Calu3 (cell line): Measurements from ENCODE around the genes PRR18 and RNASET2.

DNA sequence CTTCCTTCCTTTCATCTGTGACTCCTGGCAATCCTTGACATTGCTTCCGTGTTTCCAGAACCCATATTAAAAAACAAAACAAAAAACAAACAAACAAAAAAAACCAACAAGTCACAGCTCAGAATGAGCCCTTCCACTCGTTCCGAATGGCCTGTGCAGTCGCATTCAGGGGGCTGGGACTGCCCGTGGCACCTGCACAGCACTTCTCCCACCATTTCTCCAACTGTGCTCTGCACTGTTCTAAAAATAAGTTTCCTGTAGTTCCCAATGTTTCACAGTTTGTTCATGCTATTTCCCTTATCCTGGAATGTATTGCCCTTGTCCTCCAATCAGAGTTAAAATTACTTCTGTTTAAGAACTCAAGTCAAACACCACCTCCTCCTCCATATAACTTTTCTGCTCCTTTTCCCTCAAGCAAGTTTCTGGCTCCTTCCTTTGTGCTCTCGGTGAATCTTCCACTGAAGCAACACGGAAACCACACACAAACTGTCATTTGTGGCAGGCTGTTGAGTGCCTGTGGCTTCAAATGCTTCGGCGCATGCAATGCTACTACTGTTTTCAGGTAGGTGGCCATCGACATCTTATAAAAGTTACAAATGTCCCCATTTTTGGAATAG, 57.8 kb downstream of the PDE10A start:
- PRO-cap, result no peak

- PRO-cap, result no peak
These were observed 14.1 kb downstream of the PDE10A start for GRCh38 chr6:165648907-165649435.

- PRO-cap, result bidirectional peak, plus-strand start at chr6:165661179, minus-strand start at chr6:165661138; bidirectional peak, plus-strand start at chr6:165661630, minus-strand start at chr6:165661467; bidirectional peak, plus-strand start at chr6:165661727, minus-strand start at chr6:165661710
These were observed 1.9 kb downstream of the PDE10A start for GRCh38 chr6:165660879-165661842.

- PRO-cap, result no peak
These were observed 159.2 kb downstream of the TBXT start for GRCh38 chr6:166008337-166009010.

DNA sequence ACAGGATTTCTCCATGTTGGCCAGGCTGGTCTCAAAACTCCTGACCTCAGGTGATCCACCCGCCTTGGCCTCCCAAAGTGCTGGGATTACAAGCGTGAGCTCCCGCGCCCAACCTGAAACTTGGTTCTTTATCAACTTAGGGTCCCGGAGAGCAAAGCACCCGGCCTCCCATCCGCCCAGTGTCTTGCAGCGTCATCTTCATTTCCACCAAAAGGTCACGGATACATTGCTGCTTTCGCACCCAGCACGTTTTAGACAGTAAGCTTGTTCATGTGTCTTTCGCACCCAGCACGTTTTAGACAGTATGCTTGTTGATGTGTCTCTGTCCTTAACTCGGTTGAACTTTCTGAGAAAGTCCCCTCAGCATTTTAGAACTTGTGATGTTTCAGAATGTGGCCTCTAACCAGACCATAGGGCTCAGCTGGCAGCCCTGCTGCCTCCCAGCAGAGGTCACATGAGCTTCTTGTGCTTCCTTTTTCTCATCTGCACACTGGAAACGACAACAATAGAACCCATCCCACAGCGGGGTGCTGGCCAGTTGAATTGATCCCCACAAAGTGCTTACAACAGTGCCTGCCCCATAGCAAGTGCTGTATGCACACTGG, 48.7 kb downstream of the PRR18 start:
- PRO-cap, result no peak

- PRO-cap, result no peak
These were observed at the start of gene PRR18 for GRCh38 chr6:166308260-166309027. Gene PRR18 (minus strand): TSS chr6:166308392.

DNA sequence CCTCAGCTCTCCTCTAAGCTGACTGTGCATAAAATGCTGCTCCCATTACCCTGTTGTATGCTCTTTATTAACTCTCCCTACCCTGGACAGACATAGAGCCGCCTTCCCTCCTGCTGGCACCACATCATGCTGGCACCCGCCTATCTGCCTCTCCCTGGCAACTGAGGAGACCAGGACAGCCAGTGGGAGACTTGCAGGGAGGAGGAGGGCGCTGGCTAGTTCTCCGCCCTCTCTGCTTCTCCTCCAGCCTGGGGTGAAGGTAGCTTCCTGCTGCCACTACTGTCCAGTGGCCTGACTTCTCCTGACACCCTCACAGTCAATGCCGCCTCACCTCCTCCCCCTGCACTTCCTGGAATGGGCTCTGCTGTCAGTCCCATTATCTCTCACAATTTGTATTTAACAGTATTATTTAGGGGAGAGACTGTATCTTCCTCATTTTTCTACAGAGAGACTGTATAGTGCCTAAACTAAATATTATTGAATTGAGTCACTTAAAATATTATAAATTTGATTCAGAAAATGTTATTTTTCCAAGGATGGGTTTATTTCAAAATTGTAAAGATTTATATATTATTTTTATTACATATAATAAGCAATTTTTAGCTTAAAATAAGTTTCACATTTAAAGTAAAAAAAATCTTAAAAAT, 11.1 kb upstream of the PRR18 start:
- PRO-cap, result no peak

DNA sequence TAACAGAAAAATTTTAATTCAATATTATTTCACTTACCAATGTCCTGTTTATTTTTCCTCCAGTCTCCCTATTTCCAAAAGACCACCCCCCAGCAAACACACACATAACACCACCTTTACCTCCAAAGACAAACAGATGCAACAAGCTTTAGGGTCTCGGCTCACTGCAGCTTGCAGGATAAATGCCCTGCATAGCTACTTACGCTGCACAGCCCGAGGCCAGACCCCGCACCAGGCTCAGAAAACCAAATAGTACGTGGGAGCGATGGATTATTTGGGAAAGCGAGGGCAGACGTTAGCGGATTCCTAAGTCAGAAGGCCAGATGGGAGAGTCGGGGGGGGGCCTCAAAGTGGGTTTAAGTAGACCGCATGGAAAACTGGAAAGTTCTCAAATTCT, 480 bp downstream of the SFT2D1 start:
- PRO-cap, result no peak

- PRO-cap, result no peak
These were observed 195 bp downstream of the SFT2D1 start for GRCh38 chr6:166342264-166342436.

DNA sequence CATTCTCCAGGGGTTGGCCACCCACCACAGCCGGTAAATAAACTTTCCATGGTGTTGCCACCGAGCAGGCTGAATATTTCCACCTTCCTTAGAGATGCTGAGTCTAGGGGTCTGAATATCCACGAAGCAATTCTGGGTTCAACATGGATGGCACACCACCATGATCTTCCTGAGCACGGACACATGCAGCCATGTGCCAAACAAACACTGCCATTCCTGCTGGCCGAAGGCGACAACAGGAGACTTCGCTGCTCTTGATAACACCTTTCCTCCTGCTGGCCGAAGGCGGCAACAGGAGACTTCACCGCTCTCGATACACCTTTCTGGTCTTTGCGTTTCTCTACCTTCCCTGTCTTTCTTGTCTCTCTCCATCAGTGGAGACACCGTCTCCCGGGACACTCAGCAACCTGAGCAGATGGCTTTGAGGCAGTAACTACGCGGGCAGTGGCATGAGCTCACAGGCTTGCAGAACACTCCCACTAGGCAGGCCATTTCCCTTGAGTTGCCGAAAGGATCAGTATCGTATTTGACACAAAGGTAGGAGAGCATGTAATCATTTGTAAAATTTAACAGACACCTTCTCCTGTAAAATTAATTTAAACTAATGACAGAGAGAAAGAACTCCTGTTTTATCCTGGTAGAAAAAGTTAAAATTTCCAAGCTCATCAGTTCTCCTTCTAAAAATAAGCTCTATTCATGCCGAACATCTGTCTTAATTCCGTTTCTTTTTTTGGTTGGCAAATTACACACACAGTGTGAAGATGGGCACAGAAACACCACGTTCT, 55.0 kb upstream of the MPC1 start:
- PRO-cap, result no peak

- PRO-cap, result no peak
These were observed 84.1 kb upstream of the MPC1 start for GRCh38 chr6:166466505-166467612.

- PRO-cap, result no peak
These were observed 87.0 kb upstream of the MPC1 start for GRCh38 chr6:166469738-166470158.

DNA sequence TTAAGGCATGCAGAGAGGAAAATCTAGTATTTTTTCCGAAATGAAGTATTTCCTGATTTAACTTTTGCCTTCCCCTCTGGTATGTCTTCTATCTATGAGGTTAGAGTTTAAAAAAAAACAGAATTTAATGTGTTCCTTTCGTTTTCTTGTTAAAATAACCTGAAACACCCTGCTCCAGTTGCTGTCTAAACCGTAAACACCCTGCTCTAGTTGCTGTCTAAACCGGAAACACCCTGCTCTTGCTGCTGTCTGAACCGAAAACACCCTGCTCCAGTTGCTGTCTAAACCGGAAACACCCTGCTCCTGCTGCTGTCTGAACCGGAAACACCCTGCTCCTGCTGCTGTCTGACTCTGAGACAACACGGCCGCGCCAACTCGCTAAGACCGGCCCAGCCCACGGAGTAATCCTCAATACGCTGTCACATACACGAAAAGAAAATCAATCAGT, 98.5 kb downstream of the RAMACL start:
- PRO-cap, result no peak

DNA sequence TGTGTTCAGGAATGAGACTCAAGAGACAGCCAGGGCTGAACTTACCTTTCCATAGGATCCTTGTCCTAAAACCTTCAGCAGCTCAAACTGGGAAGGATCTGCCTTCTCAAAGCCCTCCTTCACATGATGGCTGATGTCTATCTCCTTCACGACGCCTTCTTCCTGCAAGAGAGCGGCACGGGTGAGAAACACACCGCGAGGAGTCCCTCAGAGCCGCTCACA, 47.9 kb downstream of the RAMACL start:
- PRO-cap, result no peak

DNA sequence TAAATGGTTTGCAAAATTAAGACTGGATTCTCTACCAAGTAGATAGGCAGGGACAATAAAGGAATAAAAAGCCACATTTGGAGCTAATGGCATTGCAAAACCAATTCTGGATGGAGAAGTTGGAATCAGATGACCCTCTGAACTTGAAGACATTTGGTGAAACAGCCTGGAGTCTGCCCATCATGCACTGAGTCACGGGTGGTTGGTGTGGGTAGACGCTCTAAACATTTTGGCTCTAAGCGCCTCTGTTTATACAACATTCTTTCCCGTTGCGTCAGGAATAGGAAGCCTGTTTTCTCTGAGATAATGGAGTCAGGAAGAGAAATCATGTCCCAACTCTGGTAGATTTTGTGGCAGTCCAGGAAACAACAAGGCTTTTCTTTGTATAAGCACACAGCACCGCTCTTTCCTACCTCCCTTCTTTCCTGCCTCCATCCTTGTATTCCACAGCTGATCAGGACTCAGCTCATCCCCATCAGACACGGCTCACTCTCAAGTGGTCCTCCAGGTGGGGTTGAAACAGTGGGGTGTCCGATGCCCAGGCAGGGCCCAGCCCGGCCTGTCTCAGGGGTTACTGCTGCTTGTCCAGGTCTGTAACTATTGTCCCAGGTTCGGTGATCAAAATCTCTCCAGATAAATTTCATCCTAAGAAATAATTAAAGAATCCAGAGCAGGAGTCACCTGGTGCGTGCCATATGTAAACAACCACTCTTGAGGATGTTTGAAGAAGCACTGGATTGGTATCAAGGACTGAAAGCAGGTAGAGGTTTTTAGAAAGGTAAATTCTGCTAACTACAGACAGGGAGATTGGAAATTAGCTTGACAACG, 12.1 kb upstream of the RAMACL start:
- PRO-cap, result no peak

DNA sequence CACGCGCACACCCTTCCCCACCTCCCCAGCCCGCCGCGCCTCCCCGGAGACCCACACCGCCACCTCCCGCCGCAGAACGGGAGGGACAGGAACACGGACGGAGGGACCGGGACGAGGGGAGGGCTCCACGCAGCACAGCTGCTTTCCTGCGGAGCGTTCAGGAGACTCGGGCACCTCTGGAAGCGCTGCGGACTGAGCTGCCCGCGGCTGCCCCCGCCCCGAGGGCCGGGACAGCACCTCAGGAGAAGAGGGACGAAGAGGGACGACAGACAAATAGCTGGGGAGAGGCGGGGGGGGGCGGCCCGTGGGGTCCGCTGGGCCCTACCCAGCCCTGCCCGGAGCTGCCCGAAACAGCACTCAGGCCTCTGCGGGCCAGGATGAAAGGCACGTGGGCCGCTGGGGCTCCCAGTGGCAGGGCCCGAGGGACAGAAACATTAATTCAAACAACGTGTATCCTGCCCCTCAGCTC, 93.6 kb downstream of the RNASET2 start:
- PRO-cap, result no peak

DNA sequence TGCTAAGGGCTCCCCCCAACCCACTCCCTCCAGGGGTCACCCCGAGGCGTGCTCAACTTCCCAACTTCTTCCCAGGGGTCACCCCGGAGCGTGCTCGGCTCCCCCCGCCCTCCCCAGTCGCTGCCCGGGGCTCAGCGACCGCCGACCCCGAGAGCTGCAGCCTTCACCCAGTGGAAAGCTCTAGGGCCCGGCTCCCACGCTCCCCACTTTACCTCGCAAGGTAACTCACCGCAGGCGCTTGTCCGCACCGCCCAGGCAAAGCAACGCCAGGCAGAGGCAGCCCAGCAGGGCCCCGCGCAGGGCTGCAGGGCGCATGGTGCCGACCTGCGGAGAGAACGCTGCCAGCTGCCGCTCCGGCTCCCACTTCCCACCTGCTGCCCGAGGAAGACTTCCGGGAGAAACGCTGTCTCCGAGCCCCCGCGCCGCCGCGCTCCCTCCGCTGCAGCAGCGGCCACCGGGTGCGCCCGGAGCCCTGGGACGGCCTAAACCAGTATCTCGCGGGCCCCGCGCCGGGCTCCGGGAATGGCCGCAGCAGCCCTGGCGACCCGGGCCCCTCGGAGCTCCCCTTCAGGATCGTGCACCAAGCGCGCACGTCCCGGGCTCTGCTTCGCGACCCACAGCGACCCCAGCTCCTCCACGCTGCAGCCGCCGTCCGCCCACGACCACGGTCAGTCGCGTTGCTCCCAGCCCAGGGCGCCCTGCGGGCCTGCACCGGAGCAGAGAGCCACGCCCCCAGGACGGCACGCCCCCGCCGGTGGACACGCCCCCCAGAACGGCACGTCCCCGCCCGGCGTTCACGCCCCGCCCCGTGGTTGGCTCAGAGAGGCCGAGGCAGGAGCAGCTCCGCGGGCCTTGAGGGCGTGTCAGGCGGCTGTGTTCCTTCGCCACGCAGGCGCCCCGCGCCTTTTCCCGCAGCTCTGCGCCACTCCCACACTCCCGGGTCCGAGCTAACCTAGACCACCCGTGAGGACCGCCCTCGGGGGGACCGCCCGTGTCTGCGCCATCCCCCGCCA, at the start of gene RNASET2:
RNASET2 (minus strand) TSS at position 683 of the 1,013 bp plus-strand sequence.
- PRO-cap, result unidirectional peak, minus-strand start at position 373 of the sequence; bidirectional peak, plus-strand start at position 812 of the sequence, minus-strand start at position 683 of the sequence

GRCh38 chr6:167158352-167158650, 521 bp upstream of the GPR31 start:
- PRO-cap, result no peak

DNA sequence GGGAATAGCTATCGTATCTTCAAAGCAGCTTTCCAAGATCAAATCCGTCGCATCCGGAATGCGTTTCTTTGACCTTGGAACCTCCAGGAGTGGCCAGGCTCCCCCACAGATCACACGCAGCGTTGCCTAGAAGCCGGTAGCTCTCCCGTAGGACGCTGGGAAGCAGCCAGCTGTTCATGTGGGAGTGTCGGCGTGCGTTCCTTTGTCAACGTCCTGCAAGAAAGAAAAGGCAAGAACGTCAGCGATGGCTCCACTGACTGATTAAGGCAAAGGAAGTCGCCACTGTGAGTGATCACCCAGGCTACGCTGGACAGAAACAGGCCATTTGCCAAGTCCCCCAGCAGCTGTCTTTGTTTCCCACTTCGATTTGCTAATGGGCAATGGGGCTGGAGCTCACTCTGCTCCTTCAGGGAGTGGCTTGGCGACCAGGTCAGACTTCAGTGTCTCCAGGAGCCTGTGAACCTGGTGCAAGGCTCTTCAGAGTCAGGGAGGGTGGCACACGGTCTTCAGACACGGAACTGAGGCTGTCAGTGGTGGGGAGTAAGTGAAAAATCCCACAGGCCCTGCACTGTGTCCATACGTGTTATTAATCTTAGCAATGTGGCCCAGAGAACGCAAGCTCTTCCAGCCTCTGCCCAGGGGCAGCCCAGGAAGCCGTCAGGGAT, 49.3 kb upstream of the UNC93A start:
- PRO-cap, result no peak

GRCh38 chr6:167321146-167321602, 3.7 kb upstream of the TTLL2 start:
- PRO-cap, result no peak